Heart left ventricle (tissue), 7 donors: ENCODE results near the genes TCOF1 and IRGM.

GRCh38 chr5:150288698-150289328 lies 760 bp downstream of the CAMK2A start:
- PRO-cap, 6 experiments, result no peak in any of the 6 experiments
- RAMPAGE, long total RNA, 2 experiments, result no peak in any of the 2 experiments
- RRBS, result no CpG with 5 or more reads among the region's 6 CpGs

GRCh38 chr5:150316846-150317663 lies 14.3 kb upstream of the ARSI start:
- PRO-cap, 6 experiments, result no peak in any of the 6 experiments
- RAMPAGE, long total RNA, 2 experiments, result no peak in any of the 2 experiments
- RRBS, result no CpG with 5 or more reads among the region's 12 CpGs

DNA sequence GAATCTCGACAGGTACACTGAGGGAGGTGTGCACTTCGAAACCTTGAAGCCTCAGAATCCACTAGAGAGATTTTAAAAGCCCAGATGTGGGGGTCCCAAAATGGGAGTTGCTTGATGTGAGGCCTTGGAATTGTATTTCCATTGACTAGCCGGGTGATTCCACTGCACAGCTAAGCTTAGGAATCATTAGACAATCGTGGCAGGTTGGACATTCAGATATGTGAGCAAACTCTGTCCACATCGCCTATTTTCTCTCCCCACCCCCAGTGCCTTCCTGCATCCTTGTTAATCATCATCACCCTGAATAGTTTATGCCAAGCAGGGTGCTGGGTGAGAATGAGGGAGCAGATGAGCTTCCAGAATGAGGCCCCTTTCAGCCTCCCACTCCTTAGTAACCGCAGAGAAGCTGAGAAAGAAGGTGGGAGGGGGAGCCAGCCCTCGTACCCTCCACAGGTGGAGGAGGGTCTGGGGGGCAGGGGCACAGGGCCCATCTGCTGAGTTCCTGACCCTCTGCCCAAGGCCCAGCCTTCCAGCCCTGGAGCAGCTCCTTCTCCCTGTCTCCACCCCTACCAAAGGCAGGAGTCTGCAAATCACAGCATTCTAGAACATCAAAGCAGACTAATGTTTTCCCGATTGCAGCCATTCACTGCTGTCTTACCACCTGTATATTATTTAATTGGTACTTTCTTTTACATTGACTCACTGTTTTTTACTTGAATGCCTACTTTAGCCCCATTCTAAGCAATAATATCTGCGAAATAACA lies 7.7 kb upstream of the TCOF1 start:
- PRO-cap, 6 experiments, result no peak in any of the 6 experiments
- RAMPAGE, long total RNA, 2 experiments, result no peak in any of the 2 experiments
- RRBS, result no CpG with 5 or more reads among the region's 9 CpGs

DNA sequence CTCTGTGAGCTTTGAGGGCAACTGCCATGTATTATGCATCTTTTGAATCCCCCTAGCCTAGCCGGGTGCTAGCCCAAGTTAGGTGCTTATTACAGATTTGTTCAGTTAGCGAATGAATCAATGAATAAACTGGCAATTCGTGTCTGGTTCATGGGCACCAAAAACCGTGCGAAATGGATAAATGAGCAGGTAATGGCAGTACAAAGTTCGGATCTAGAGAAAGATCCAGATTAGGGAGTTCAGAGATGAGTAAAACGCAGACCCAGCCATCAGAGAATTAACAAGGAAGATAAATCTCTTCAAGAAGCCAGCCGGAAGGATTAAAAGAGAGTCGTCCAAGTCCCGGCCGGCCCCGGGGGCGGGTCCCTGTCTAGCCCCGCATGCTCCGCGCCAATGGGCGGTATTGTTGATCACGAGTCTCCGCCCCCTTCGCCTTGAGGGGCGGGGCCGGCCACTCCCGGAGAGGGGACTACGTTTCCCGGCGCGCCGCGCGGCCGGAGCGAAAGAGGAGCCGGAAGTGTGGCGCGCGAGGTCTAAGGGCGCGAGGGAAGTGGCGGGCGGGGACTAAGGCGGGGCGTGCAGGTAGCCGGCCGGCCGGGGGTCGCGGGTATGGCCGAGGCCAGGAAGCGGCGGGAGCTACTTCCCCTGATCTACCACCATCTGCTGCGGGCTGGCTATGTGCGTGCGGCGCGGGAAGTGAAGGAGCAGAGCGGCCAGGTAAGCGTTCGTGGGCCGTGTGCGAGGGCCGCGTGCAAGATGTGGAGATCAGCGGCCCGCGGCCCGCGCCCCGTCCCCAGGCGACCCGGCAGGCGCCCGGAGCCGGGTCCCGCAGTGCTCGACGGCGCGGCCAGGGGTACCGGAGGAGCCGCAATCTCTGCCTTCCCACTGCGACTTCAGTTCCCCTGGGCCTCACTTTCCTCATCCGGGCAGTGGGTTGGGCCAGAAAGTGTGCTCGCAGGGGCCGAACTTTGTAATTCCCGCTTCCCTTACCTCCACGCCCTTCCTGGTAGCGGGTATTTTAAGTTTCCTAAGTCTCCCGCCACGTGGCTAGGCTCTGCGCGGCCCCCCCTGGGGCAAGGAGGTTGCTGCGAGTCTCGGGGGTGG lies at the start of gene TCOF1:
Gene TCOF1, plus strand, starts transcription at position 560 of the 1,104 bp plus-strand sequence.
- PRO-cap, 6 experiments, result peak in 6 of 6 experiments; most common plus-strand start position 585 of the sequence (in 3); most common minus-strand start position 318 of the sequence (in 3)
- RAMPAGE, long total RNA, 2 experiments, result start-site peak on the plus strand in 2 of 2 experiments, centred at positions 573 to 575 of the sequence, 45 to 446 reads per replicate
- RRBS, result 1% methylated on average over 25 of the region's 93 CpGs

DNA sequence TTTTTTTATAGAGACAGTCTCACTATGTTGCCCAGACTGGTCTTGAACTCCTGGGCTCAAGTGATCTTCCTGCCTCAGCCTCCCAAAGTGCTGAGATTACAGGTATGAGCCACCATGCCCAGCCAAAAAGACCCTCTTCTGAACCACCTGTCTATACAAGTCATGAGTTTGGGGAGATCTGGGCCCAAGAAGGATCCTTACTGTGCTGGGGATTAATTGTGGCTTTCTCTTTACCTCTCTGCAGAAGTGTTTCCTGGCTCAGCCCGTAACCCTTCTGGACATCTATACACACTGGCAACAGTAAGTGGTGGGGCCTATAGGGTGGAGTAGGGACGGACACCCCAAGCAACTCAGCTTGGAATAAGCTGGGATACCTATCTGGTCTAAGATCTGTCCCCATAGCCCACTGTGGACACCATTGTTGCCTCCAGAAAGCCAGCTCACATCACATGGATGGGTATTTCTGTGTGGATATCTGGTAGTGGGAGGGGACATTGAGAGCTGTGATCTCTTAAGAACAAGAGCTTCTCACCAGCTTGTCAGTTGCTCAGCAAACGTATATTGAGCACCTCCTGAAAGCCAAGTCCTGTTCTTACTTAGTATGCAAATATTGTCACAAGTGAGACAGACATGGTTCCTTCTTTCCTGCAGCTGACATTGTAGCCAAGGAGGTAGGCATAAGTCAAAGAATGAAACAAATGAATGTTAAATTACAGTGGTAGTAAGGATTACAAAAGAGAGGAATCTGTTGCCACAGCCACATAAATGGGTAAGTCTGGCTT lies 3.6 kb downstream of the TCOF1 start:
- PRO-cap, 6 experiments, result no peak in any of the 6 experiments
- RAMPAGE, long total RNA, 2 experiments, result no peak in any of the 2 experiments
- RRBS, result no CpG with 5 or more reads among the region's 3 CpGs

GRCh38 chr5:150394022-150394821 lies 18.5 kb downstream of the CD74 start:
- PRO-cap, 6 experiments, result no peak in any of the 6 experiments
- RAMPAGE, long total RNA, 2 experiments, result no peak in any of the 2 experiments
- RRBS, result no CpG with 5 or more reads among the region's 8 CpGs

DNA sequence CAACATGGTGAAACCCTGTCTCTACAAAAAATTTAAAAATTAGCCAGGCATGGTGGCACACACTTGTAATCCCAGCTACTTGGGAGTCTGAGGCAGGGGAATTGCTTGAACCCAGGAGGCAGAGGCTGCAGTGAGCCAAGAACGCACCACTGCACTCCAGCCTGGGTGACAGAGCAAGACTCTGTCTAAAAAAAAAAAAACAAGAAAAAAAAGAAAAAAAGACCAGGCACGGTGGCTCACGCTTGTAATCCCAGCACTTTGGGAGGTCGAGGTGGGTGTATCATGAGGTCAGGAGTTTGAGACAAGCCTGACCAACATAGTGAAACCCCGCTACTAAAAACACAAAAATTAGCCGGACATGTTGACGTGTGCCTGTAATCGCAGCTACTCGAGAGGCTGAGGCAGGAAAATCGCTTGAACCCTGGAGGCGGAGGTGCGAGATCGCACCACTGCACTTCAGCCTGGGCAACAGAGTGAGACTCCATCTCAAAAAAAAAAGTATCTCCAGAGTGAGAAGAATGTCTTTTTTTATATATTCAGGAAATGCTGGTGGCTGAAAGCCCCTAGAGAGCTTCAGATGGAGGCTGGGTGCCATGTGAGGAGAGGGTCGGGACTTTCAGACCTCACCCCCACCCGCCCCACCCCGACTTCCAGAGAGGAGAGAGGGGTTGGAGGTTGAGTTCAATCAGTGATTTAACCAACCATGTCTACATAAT lies 1.6 kb upstream of the CD74 start:
- PRO-cap, 6 experiments, result no peak in any of the 6 experiments
- RAMPAGE, long total RNA, 2 experiments, result no peak in any of the 2 experiments
- RRBS, result no CpG with 5 or more reads among the region's 16 CpGs

DNA sequence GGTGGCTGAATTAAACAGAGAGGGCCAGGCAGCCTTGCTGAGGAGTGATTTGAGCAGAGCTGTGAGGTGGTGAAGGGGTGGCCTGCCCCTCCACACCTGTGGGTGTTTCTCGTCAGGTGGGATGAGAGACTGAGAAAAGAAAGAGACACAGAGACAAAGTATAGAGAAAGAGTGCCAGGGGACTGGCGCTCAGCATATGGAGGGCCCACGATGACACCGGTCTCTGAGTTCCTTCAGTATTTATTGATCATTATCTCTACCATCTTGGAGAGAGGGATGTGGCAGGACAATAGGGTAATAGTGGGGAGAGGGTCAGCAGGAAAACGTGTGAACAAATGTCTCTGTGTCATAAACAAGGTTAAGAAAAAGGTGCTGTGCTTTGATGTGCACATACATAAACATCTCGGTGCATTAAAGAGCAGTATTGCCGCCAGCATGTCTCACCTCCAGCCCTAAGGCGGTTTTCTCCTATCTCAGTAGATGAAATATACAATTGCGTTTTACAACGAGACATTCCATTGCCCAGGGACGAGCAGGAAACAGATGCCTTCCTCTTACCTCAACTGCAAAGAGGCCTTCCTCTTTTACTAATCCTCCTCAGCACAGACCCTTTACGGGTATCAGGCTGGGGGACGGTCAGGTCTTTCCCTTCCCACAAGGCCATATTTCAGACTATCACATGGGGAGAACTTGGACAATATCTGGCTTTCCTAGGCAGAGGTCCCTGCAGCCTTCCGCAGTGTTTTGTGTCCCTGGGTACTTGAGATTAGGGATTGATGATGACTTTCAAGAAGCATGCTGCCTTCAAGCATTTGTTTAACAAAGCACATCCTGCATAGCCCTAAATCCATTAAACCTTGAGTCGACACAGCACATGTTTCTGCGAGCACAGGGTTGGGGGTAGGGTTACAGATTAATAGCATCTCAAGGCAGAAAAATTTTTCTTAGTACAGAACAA lies 4.4 kb upstream of the RPS14 start:
- PRO-cap, 6 experiments, result no peak in any of the 6 experiments
- RAMPAGE, long total RNA, 2 experiments, result no peak in any of the 2 experiments
- RRBS, result no CpG with 5 or more reads among the region's 16 CpGs

- PRO-cap, 6 experiments, result no peak in any of the 6 experiments
- RAMPAGE, long total RNA, 2 experiments, result no peak in any of the 2 experiments
- RRBS, result no CpG with 5 or more reads among the region's 11 CpGs
Measured at GRCh38 chr5:150484707-150485129, 23.2 kb upstream of the NDST1 start.

GRCh38 chr5:150487038-150487320 lies 21.0 kb upstream of the NDST1 start:
- PRO-cap, 6 experiments, result no peak in any of the 6 experiments
- RAMPAGE, long total RNA, 2 experiments, result no peak in any of the 2 experiments
- RRBS, result no CpG with 5 or more reads among the region's 5 CpGs

DNA sequence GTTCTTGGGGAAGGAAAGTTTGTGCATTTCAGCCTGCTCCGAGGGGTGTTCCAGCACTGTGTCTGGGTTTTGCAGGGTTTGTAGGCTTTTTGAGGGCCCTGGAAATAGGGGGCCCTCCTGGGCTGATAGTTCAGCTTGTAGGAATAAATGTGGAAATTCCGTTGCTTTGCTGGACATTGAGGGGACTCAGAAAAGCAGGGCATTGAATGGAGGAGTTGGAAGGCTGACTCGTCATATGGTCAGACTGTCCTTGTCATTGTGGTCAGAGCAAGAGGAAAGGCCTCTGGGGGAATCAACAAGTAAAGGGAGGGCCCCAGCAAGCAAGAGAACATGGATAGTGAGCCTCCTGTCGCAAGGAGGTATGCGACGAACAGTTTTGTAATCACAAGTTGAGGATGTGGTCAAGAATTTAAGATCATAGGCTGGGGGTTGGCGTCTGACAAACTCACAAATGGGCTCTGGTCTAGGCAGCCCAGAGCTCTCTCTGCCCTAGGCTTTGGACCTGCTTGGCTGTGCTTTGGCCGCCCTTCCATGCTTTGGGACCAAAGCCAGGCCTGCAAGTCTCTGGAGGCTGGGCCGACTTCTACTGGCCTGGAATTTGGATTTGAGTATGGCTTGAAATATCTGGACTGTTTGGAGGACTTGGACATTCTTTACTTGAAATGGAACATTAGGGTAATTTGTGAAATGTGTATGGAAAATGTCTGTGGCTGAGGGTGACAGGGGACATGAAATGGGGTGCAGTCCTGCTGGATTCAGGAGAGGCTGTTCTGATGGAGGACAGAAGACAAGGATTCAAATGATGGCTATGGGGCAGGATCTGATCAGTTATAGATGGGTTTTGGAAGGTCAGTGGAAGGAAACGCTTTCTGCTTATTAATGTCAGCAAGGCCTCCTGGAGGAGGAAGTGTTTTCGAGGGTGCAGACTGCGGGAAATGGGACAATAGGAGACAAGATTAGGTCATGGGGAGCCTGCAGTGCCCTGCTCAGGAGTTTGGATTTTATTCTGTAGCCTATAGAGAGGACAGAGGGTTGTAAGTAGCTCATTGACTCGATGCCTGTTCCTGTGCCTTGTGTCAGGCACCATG lies 19.2 kb upstream of the NDST1 start:
- PRO-cap, 6 experiments, result peak in 2 of 6 experiments; most common minus-strand start position 486 of the sequence (in 2)
- RAMPAGE, long total RNA, 2 experiments, result no peak in any of the 2 experiments
- RRBS, result no CpG with 5 or more reads among the region's 13 CpGs

DNA sequence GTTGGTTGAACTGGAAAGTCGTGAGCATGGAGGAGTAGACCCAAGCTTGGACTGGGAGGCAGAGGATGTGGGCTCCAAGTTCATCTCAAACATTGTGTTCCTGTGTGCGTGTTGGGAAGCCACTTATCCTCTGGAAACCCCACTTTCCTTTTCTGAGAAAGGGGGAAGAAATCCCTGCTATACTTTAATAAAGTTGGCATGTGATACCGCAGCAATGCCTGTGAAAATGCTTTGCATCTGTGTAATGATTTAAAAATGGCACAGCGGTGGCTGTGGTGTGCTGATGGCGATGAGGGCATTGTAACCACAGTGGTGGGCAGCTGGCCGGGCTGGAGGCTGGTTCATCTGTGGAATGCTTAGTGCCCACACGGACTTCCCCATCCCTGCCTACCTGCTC lies 3.1 kb upstream of the NDST1 start:
- PRO-cap, 6 experiments, result peak in 1 of 6 experiments; most common plus-strand start position 303 of the sequence (in 1); most common minus-strand start position 91 of the sequence (in 1)
- RAMPAGE, long total RNA, 2 experiments, result no peak in any of the 2 experiments
- RRBS, result 3% methylated on average over 2 of the region's 7 CpGs

DNA sequence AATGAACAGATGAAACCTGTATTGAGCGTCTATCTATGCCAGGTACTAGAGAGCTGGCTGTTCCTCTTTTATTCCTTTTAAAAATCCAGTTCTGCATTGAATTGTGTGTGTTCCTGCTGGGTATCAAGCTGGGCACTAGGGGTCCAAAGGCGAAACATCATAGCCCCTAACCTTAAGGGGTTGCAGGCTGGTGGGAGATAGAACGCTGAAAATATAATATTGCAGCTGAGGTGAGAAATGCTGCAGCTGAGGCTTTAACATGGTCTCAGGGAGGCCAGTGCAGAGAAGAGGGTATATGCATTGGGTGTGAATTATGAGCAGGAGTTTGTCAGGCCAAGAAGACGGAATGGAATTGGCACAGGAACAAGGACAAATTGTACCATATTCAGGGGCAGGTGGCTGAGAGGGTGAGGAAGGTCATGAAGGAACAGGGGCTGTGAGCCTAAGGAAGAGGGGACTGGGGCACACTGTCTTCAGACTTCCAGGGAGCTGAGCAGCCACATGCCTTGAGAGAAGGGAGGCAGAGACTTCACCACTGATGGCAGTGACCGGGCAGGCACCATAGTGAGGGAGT lies 18.6 kb downstream of the NDST1 start:
- PRO-cap, 6 experiments, result no peak in any of the 6 experiments
- RAMPAGE, long total RNA, 2 experiments, result no peak in any of the 2 experiments
- RRBS, result no CpG with 5 or more reads among the region's 5 CpGs

- PRO-cap, 6 experiments, result no peak in any of the 6 experiments
- RAMPAGE, long total RNA, 2 experiments, result no peak in any of the 2 experiments
- RRBS, result no CpG with 5 or more reads among the region's 6 CpGs
Measured at GRCh38 chr5:150558513-150559486, 50.9 kb downstream of the NDST1 start.

GRCh38 chr5:150560190-150560793 lies 52.4 kb downstream of the NDST1 start:
- PRO-cap, 6 experiments, result no peak in any of the 6 experiments
- RAMPAGE, long total RNA, 2 experiments, result no peak in any of the 2 experiments
- RRBS, result no CpG with 5 or more reads among the region's 9 CpGs

GRCh38 chr5:150618419-150619322 lies 21.8 kb upstream of the SYNPO start:
- PRO-cap, 6 experiments, result peak in 5 of 6 experiments; most common plus-strand start chr5:150618984 (in 5); most common minus-strand start chr5:150618805 (in 2)
- RAMPAGE, long total RNA, 2 experiments, result no peak in any of the 2 experiments
- RRBS, result no CpG with 5 or more reads among the region's 22 CpGs

DNA sequence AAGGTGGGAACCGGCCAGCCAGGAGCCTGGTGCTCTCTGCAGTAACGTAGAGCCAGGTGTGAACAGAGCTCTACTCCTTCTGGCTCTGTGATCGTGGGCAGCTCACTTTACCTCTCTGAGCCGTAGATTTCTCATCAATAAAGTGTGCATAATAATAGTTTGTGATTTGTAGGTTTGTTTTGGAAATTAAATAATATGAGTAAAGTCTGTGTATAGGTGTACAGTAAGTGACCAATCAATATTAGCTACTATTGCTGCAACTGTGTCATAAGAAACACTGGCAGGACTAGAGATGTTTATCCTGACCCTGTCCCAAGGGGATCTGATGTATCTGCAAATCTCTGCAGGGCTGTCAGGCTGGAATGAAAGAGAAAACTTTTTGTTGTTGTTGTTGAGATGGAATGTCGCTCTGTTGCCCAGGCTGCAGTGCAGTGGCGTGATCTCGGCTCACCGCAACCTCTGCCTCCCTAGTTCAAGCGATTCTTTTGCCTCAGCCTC lies 2.7 kb downstream of the SYNPO start:
- PRO-cap, 6 experiments, result no peak in any of the 6 experiments
- RAMPAGE, long total RNA, 2 experiments, result no peak in any of the 2 experiments
- RRBS, result no CpG with 5 or more reads among the region's 9 CpGs

GRCh38 chr5:150671124-150671915 lies 10.3 kb downstream of the MYOZ3 start:
- PRO-cap, 6 experiments, result no peak in any of the 6 experiments
- RAMPAGE, long total RNA, 2 experiments, result start-site peak on the plus strand in 1 of 2 experiments, at chr5:150671595-150671836 at its widest, 6 to 11 reads per replicate
- RRBS, result 2% methylated on average over 5 of the region's 37 CpGs

DNA sequence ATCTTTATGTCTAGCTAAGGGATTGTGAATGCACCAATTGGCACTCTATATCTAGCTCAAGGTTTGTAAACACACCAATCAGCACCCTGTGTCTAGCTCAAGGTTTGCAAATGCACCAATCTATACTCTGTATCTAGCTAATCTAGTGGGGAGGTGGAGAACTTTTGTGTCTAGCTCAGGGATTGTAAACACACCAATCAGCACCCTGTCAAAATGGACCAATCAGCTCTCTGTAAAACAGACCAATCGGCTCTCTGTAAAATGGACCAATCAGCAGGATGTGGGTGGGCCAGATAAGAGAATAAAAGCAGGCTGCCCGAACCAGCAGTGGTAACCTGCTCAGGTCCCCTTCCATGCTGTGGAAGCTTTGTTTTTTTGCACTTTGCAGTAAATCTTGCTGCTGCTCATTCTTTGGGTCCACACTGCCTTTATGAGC lies at the start of gene IRGM:
Gene IRGM, plus strand, starts transcription at position 330 of the 436 bp plus-strand sequence.
- PRO-cap, 6 experiments, result no peak in any of the 6 experiments
- RAMPAGE, long total RNA, 2 experiments, result no peak in any of the 2 experiments
- RRBS, result no CpG with 5 or more reads among the region's 2 CpGs

DNA sequence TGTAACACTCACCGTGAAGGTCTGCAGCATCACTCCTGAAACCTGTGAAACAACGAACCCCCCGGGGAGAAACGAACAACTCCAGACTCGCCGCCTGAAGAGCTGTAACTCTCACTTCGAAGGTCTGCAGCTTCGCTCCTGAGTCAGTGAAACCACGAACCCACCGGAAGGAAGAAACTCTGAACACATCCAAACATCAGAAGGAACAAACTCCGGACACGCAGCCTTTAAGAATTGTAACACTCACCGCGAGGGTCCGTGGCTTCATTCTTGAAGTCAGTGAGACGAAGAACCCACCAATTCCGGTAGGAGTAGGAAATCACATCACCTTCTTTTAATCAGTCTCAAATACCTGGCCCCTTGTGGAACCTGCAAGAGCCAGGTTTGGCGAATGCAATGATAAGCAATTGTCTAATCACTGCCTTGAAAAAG lies 323 bp downstream of the IRGM start:
- PRO-cap, 6 experiments, result no peak in any of the 6 experiments
- RAMPAGE, long total RNA, 2 experiments, result no peak in any of the 2 experiments
- RRBS, result no CpG with 5 or more reads among the region's 18 CpGs